Ishikawa (cell line): ENCODE data around the gene DSC3.

DNA sequence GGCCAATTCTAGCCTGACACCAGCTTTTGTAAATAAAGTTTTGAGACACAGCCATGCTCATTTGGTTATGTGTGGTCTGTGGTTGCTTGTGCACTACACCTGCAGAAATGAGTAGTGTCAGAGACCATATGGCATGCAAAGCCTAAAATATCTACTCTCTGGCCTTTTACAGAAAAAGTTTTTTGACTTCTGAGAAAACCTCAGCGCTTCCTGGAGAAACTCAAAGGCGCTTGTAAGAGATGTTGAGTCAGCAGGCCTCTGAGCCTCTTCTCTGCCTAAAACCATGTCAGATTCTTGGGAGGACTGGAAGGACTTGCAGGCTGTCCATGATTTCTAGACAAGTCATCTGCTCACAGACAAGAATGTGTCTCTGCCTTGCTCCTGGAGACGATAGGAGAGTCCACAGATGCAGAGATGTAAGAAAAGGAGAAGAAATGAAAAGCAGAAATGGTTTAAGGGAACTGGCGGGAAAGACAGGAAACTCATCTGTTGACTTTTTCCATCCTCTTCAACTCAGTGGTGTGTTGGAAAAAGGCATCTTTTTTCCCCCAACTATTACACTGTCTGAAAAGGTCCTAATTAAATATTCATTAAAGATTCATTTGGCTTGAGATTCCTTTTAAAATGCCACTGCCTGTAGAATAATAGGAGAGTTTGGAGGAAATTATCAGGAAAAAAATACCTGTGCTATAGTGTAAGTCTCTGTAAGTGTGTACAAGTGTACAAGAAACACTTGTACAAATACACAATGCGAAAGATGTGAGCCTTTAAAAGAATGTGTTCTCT lies 5.3 kb downstream of the TTC39C start:
- RRBS, result no CpG with 5 or more reads among the region's 5 CpGs

- RRBS, result no CpG with 5 or more reads among the region's 9 CpGs
Observed at GRCh38 chr18:24071053-24071458, 56.5 kb downstream of the TTC39C start.

- RRBS, result no CpG with 5 or more reads among the region's 6 CpGs
Observed at GRCh38 chr18:24195150-24195705, 56.4 kb downstream of the CABYR start.

DNA sequence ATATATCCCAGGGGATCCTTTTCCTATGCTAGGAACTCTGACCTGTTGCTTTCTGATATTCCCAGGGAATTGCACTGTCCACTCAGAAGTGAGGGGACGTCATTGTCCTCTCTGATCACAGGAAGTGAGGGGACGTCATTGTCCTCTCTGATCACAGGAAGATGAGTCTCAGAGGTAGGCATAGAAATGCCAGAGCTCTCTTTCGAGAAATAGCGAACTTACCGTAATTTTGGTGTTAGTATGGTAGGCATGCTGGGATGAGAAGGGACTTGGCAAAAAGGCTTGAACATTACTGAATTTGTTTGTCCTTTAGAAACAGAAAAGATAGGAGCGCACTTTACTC lies 172.2 kb downstream of the HRH4 start:
- RRBS, result no CpG with 5 or more reads among the region's 6 CpGs

GRCh38 chr18:24913836-24914345 lies 438.1 kb downstream of the ZNF521 start:
- RRBS, result no CpG with 5 or more reads among the region's 7 CpGs

DNA sequence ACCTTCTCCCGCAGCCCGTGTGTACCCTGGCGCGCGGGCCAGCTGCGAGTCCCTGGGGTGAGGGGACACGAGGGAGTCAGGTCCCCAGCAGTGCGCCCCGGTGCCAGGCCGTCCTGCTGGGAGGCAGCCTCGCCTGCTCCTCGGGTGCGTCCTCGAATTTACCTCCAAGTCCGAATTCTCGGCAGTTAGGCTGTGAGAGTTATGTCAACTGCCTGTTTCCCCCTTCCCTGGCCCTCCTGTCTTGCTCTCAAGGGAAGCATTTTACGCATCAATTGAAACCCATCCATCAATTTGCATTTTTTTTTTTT lies 1.6 kb upstream of the KCTD1 start:
- RRBS, result no CpG with 5 or more reads among the region's 17 CpGs

GRCh38 chr18:26656727-26657751 lies 108.7 kb upstream of the KCTD1 start:
- RRBS, result 1% methylated on average over 24 of the region's 89 CpGs

- RRBS, result no CpG with 5 or more reads among the region's 2 CpGs
Observed at GRCh38 chr18:27057970-27058334, 127.2 kb downstream of the CHST9 start.

GRCh38 chr18:27120943-27121390 lies 64.1 kb downstream of the CHST9 start:
- RRBS, result no CpG with 5 or more reads among the region's 2 CpGs

- RRBS, result no CpG with 5 or more reads among the region's 1 CpG
Observed at GRCh38 chr18:28005694-28006146, 171.2 kb downstream of the CDH2 start.

GRCh38 chr18:28126586-28127210 lies 50.2 kb downstream of the CDH2 start:
- RRBS, result no CpG with 5 or more reads among the region's 5 CpGs

DNA sequence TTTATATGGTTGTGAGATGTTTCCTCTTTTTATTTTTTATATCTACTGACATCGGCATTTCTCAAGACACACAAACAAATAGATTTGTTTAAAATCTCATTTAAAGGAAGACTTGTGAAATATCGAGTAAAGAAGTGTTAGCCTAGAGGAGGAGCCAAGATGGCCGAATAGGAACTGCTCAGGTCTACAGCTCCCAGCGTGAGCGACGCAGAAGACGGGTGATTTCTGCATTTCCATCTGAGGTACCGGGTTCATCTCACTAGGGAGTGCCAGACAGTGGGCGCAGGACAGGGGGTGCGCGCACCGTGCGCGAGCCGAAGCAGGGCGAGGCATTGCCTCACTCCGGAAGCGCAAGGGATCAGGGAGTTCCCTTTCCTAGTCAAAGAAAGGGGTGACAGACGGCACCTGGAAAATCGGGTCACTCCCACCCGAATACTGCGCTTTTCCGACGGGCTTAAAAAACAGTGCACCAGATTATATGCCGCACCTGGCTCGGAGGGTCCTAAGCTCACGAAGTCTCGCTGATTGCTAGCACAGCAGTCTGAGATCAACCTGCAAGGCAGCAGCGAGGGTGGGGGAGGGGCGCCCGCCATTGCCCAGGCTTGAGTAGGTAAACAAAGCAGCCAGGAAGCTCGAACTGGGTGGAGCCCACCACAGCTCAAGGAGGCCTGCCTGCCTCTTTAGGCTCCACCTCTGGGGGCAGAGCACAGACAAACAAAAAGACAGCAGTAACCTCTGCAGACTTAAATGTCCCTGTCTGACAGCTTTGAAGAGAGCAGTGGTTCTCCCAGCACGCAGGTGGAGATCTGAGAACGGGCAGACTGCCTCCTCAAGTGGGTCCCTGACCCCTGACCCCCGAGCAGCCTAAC lies 63.6 kb upstream of the CDH2 start:
- RRBS, result no CpG with 5 or more reads among the region's 35 CpGs

DNA sequence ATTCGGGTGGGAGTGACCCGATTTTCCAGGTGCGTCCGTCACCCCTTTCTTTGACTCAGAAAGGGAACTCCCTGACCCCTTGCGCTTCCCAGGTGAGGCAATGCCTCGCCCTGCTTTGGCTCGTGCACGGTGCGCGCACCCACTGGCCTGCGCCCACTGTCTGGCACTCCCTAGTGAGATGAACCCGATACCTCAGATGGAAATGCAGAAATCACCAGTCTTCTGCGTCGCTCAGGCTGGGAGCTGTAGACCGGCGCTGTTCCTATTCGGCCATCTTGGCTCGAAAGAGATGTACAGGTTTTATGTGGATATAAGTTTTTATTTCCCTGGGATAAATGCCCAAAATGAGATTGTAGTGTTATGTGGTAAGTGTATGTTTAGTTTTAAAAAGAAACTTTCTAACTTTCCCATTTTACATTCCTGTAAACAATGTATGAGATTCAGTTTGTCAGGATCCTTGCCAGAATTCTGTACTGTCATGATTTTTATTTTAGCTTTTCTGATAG lies 245.4 kb upstream of the CDH2 start:
- RRBS, result no CpG with 5 or more reads among the region's 18 CpGs

DNA sequence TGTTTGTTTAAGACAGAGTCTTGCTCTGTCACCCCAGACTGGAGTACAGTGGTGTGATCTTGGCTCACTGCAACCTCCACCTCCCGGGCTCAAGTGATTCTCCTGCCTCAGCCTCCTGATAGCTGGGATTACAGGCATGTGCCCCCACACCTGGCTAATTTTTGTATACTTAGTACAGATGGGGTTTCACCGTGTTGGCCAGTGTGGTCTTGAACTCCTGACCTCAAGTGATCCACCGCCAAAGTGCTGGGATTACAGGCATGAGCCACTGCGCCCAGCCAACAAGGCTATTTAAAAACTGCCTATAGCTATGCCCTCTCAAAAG lies 538.8 kb upstream of the CDH2 start:
- RRBS, result no CpG with 5 or more reads among the region's 4 CpGs

DNA sequence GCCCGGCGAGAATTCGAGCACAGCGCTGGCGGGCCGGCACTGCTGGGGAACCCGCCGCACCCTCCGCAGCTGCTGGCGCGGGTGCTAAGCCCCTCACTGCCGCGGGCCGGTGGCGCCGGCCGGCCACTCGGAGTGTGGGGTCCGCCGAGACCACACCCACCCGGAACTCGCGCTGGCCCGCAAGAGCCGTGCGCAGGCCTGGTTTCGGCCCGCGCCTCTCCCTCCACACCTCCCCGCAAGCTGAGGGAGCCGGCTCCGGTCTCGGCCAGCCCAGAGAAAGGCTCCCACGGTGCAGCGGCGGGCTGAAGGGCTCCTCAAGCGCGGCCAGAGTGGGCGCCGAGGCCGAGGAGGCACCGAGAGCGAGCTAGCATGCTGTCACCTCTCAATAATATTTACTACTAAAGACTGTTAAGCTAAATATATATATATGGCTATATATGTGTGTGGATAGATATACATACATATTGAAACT lies 867.2 kb downstream of the DSC3 start:
- RRBS, result no CpG with 5 or more reads among the region's 43 CpGs

DNA sequence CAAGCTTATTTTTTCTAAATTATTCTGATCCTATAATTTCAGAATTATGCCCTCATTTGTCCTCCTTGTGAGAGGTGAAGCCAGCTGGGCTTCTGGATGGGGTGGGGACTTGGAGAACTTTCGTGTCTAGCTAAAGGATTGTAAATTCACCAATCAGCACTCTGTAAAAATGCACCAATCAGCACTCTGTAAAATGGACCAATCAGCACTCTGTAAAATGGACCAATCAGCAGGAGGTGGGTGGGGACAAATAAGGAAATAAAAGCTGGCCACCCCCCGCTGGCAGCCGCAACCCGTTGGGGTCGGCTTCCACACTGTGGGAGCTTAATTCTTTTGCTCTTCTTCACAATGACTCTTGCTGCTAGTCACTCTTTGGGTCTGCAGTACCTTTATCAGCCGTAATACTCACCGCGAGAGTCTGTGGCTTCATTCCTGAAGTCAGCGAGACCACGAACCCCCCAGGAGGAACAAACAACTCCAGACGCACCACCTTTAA lies 623.2 kb downstream of the DSC3 start:
- RRBS, result no CpG with 5 or more reads among the region's 11 CpGs

DNA sequence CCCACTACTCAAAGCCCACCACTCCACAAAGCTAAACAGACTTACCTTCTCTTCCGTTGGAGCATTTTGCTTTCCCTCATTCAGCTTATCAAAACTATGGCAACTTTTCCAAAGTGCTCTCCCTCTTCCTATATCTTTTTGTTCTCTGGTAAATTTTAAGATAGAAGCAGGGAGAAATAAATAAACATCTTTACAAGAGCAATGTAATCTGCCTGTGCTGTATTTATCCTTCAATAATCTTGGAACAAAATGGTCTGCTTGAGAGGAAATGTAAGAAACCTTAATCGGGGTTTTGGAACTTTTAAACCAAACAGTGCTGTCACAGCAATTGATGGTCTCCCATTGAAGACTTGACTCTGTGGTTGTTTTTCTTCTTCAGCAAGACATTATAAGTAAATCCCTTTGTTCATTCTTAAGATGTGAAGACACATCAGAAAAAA lies 360.1 kb downstream of the DSC3 start:
- RRBS, result no CpG with 5 or more reads among the region's 2 CpGs

DNA sequence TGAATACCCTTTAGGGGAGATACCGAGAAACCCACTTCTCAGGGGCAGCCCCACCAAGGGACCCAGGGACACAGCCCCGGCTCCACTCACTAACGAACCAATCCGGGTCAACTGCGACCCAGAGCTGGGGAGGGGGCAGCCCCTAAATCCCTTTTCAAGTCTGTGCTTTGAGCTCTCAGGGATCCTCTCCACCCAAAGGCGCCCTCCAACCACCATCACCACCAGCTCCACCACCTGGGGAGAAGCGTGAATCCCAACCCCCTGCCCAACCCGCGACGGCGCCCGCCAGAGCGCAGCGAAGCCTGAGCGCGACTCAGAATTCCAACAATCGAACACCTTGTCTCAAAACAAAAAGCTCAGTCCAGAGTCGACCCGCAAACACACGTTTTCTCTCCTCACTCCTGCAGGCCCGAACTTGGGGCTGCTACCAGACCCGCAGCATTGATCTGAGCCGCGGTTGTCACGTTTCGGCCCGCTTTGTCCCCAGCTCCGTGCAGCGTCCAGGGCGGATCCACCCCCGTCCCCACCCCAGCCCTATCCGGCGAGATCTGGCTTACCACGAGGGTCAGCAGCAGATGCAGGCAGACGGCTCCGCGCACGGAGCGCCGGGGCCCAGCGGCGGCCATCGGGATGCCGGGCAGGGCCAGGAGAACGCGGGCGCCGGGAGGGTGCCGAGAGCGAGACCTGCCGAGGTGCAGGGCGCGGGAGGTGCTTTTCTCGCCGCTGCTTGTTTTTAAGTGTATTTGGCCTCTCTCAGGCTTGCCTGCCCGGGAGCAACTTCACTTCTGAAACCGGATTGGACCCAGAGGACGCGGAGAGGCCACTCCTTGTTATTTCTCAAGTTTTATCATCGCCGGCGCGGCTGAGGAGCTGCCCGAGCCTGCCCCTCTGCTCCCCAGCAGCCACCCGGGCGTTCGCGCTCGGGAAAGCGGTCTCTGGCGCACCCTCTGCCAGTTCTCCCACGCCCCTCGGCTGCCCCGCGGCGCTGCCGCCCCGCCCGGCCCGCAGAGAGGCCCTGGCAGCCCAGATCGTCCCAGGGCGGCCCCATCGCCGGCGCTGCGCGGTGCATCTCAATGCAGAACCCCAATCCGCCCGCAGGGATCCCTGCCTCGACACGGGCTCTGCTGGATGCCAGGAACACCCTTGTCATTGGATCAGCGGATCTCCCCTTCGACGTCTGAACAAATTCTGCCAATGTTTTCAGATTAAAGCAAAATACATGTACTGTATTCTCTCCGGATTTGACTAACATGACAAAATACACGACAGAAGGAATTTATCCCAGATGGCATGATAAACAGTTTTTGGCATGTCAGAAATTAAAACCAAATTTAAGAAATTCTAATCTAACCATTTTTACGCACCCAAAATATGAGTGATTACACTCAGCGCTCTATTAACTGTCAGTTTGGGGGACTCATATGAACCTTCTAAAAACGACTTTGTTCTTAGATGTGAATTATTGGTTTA lies at the start of gene DSC3:
Gene DSC3, minus strand, starts transcription at position 708 of the 1,470 bp plus-strand sequence.
- RRBS, result 23% methylated on average over 23 of the region's 99 CpGs

DNA sequence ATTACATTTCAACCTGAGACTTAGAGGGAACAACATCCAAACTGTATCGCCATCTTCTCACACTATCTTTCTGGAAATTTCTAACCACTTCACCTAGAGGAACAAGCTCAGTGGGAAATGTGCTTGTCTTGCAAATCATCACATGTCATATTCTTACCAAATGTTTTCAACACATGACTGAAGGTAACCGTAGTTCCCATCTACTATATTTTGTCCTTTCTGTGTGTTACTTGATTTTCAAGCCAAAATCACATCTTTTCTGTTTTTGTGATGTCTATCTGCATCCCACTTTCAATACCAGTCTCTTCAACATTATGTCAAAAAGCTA lies 66.5 kb upstream of the DSC1 start:
- RRBS, result no CpG with 5 or more reads among the region's 2 CpGs

- RRBS, result no CpG with 5 or more reads among the region's 4 CpGs
Observed at GRCh38 chr18:31241596-31242552, 76.1 kb upstream of the DSG1 start.